A172 (cell line): ENCODE results near the gene CNTNAP5.

- RAMPAGE, long total RNA = no peak
These were observed 176.3 kb downstream of the INHBB start for GRCh38 chr2:120521964-120522889.

DNA sequence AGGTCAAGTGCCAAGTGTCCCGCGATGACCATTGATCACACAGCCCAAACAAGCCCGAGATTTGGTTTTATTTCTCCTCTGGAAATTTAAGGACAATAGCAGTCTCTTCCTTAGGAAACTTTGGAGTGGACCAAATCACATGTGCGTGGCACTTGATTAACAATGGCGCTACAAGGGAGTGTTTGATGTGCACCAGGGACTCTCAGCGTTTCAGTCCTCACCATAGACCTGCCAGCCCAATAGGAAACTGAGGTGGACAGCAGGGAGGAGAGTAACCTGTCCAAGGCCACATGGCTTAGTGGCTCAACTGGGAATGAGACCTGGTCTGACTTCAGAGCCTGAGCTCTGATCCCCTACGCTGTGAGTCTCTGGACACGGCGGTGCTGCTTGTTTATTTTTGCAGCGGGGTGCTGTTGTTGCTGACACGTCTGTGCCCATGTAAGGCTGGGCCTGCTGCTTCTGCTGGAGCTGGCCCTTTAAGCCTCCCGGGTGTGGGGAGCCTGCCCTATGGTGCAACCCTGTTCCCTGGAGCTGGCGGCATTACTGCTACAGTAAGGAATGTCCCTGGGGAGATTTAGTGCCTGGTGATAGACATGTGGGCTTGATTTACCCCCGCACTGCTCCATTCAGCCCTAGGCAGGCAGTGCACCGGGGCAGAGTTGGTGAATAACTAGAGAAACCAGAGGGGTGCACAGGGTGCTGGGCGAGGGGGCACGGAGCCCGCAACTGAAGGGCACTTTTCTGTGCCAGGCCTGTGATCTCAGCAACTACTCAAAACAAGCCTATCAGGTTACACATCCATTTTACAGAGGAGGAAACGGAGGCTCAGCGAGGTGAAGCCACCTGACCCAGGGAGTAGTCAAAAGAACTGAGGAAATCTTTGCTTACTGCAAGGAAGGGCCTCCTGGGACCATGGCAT lies 194.4 kb downstream of the INHBB start:
- RAMPAGE, long total RNA = no peak

- RAMPAGE, long total RNA = no peak
These were observed 176.6 kb downstream of the GLI2 start for GRCh38 chr2:120912053-120912927.

- RAMPAGE, long total RNA = no peak
These were observed 198.4 kb downstream of the GLI2 start for GRCh38 chr2:120933964-120934561.

DNA sequence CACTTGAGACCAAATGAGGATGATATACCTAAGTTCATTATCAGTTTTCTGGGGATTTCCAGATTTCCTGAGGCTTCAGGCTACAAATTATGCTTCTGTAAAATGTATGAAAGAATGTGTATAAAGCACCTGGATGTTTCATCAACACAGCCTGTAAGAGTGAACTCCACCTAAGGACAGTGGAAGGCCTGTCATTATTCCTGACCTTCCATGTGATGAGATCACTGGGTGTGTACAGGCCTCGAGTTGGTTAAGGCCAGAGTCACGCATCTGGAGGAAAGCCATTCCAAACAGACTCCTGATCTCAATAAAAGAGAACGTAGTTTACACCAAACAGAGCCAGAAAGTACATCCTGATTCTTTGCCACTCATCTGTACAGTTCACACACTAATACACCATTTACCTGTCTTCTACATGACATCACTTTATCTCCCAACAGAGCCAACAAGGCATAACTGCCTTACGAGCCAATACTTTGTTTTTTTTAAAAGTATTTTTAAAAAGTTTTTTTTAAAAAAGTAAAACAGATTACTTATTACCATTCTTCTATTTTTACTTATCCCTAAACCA lies 78.7 kb upstream of the TFCP2L1 start:
- RAMPAGE, long total RNA = no peak

DNA sequence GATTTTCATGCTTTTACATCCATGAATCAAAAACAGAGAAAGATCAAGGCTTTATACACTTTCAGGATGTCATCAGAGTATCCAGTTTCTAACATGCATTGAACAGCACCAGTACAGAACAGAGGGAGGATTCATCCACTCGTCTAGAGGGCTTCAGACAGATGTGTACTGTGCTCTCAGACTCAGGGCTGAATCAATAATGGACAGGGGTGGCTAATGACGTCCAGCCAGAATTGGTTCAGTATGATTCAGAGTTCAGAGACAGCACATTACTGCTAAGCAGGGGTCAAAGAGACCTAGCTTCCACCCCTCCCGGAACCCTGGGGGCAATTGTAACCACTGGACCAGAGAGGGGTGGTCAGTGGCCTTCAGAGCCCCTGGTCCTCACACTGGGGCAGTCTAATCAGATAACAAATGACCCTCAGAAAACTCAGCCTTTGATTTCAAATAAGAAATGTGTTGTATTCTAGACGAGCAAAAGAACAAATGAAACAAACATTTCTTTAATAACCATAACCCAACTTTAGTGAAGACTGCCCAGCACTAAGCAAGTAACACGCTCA lies 81.2 kb downstream of the CLASP1 start:
- RAMPAGE, long total RNA = no peak

DNA sequence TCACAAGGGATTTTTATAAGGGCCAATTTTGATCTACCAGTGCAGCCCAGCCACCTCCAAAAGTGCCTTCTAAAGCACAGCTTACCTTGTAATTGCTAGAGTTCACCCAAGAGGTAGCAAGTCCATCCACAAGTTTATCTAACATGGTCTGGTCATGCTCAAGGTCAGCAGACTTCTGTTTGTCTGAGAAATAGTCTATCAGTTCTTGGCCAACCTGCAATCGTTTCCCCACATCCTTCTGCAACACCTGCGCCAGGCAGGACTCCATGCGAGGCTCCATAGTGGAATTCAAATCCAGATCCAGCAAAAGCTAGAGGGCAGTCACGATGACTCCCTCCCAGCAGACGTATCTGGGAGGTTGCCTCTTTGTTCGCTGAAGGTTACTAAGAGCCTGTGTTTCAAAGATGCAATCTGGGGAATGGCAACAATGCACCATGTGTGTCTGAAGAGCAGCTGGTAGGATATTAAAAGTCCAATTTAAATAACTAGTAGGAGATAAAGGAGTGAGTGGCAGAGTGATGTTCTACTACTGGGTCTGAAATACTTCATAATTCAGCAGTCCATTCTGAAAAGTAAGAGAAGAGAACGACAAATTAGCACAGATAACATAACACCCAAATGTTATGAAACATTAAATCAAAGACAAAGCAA lies 43.5 kb downstream of the CLASP1 start:
- RAMPAGE, long total RNA = no peak

GRCh38 chr2:121685344-121685697 lies 36.1 kb upstream of the CLASP1 start:
- RAMPAGE, long total RNA = no peak

- RAMPAGE, long total RNA = no peak
These were observed 111.9 kb downstream of the TSN start for GRCh38 chr2:121867389-121867759.

- RAMPAGE, long total RNA = no peak
These were observed 147.6 kb downstream of the TSN start for GRCh38 chr2:121903005-121903546.

- RAMPAGE, long total RNA = no peak
These were observed 219.6 kb downstream of the TSN start for GRCh38 chr2:121975015-121975508.

DNA sequence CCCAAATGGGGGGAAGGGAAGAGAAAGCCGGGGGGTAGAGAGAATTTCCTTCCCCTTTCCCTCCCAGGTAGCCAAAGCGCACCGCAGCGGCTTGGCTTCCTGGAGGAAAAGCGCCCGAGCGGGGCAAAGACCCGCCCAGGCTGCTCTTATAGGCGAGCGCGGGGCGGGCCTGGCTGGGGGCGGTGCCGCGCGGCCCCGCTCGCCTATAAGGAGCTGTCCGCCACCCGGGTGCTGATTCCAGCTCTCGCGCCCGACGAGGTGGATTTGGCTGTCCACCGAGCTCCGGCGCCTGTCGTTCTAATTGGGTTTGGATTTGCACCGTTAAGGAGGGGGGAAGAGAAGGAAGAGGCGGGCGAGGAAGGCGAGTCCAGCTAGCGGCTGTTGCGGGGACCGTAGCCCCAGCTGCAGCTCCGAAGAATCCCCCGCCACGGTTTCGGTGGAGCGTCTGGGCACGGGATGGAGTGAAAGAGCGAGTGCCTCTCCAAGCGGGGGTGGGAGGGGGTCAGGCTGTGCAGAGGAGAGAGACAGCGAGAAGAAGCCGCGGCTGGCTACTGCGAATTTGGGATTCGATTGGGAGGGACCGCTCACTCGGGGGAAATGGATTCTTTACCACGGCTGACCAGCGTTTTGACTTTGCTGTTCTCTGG lies at the start of gene CNTNAP5:
Gene CNTNAP5 (plus strand): TSS at position 234 of the 647 bp plus-strand sequence.
- RAMPAGE, long total RNA = no peak

- RAMPAGE, long total RNA = no peak
These were observed 961.8 kb downstream of the CNTNAP5 start for GRCh38 chr2:124986918-124987284.

GRCh38 chr2:126446203-126446689 lies 209.7 kb upstream of the GYPC start:
- RAMPAGE, long total RNA = no peak

GRCh38 chr2:127024518-127025059 lies 82.4 kb downstream of the BIN1 start:
- RAMPAGE, long total RNA = no peak

- RAMPAGE, long total RNA = no peak
These were observed 81.5 kb downstream of the BIN1 start for GRCh38 chr2:127025060-127026194.

- RAMPAGE, long total RNA = no peak
These were observed 53.1 kb downstream of the BIN1 start for GRCh38 chr2:127053742-127054304.

DNA sequence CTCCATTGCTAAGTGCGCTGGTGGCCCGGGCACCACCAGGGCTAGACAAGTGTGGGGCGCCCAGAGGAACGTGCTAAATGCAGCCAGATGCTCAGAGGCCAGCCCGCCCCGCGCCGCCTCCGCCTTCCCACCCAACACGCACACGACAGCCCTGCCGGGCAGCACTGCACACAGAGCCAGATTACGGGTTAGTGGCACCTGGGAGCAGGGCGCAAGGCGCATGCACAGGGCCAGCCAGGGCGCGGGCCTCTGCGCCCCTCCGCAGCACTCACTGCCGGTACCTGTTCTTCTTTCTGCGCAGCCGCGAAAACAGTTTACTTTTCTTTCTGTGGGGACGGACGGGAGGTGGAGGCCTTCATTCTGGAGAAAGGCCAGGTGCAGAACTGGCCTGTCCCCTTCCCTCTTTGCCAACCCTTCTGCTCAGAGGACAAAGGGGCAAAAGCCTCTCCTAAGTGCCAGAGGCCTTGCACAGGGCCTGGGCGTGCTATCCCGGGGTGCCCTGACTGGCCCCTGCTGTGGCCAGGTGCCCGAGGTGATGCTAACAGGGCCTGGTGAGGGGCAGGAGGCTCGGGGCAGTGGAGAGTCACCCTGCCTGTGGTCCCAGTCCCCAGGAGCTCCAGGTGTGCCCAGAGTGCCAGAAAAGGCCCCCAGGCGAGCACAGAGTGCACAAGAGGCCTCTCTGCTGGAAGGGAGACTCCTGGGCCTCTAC lies 46.5 kb downstream of the BIN1 start:
- RAMPAGE, long total RNA = no peak

DNA sequence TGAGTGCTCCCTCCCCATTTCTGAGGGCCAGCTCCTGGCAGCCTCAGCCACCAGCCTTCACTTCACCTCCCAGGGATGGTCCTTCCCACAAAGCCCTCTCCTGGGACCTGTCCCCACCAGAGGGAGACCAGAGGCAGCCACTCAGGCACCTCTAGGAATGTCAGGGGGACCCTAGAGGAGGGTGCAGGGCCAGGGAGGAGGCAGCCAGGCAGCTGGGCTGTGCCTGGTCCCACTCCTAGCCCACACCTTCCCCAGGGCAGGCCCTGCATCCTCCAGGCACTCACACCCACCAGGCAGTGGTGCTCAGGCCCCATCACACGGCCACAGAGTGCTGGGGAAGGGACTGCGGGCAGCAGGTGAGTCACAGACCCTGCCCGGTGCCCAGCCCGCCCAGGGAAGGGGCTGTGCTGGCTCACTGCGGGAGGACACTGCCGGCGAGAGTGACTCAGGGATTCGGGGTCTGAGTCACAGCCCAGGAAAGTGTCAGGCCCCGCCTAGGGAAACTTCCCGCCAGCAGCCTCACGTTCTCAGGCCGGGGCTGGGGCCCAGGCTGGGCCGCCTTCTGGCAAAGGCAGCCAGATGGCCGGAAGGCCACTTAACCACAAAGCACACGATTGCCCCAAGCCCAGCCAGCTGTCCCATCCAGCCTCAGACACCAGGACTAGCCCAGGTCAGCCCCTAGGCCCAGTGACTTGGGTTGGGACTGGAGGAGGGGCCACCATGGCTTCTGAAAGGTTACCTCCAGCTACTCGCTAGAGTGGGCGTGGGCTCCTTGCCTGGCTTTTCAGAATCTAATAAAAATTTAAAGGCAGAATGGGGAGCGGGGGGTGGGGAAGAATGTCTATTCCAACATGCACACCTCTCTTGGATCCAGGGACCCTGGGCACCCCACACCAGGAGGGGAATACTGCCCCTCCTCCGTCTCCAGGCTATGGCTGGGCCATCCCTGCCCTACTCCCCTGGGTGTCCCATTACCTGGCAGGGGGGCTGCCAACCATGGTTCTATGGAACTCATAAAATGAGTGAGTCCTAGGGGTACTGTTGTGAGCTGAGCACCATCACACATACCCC lies 42.1 kb downstream of the BIN1 start:
- RAMPAGE, long total RNA = no peak

DNA sequence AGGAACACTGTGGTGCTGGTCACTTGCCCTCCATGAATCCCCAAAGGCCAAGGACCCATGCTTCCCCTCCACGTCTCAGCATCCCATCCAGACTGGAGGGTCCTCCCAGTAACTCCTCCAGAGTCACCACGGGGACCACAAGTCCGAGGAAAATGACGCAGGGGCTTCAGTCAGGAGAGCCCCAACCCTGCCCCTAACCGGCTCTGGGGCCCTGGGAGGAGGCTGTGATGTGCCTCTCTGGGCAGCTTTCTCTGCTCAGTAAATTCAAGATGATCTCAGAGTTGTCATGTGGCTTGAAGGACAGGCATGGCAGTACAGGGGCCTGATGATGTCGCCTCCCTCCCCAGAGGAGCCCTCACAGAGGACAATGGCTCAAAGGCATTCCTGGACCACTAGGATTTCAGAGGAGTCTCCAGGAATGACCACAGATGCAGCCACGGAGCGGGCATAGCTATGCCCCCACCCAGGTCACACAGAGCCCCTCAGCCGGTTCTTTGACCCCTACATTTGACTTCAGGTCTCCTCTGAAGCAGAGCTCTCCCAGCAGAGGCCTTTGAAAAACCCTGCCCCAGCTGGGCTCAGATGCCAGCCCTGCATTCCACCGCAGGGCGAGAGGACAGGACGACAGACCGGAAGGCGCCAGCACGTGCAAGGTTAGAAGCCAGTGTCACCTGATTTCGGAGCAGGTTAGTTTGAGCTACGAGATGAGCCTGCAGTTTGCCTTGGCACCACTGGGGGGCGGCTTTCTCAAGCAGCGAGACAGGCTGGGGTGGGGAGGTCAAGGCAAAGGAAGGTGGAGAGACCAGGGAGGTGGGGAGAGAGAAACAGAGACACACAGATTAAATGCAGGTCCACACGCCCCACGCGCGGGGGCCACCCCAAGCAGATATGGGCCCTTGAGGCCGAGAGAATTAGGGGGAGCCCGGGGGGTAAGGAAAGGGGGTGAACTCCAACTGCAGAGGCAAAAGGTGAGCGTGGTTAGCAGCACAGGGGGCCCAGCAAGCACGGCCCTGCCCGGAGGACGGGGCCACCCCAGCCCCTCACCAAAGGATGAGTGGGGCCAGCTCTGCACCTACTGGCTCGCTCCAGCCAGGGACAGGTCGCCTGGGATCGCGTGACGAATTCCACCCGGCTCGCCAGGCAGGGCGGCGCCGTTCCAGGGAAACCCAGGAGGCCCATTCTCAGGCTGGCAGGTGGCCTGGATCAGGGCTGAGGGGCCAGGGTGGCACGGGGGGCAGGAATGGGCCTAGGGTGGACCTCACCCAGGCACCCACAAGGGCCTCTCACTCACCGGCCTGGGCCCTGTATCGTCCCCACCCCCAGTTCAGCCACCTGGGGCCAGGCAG lies 39.0 kb downstream of the BIN1 start:
- RAMPAGE, long total RNA = no peak